Tibial nerve (tissue), 3 donors: Measurements from ENCODE around the genes TOMM34, PI3 and WFDC9.

DNA sequence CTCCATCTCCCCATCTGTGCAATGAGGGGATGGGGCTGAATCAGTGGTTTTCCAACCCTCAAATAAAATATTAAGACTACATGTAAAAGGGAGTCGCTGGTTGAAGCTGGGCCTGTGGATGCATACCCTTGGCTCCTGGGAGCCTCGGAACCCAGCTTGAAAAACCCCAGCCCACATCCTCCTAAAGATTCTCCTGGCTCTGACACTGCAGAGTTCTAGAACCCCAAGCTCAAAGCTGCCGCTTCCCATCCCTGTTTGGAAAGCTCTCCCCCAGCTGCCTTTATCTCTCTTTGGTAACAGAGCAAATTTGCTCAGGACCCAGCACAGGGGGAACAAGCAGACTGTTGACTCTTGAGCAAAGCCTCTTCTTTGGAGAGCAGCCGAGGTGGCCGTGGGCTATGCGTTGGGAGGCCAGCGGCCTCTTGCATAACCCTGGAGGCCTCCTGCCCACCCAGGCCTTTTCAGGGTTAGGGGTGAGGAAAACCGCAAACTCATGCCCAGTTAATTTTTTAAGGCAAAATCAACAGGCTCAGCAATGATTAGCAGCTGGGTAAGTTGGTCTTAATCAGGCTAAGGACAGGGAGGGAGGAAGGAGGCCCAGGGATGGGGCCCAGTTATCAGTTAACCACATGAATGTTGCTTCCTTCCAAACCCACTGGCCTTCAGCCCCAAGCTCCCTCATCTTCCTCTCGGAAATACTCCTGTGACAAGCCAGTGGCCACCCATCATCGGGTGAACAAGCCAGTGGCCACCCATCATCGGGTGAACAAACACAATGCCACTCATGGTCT is 39.0 kb downstream of the HNF4A start:
- PRO-cap: no peak
- RAMPAGE, long total RNA, 3 experiments: no peak in any of the 3 experiments

DNA sequence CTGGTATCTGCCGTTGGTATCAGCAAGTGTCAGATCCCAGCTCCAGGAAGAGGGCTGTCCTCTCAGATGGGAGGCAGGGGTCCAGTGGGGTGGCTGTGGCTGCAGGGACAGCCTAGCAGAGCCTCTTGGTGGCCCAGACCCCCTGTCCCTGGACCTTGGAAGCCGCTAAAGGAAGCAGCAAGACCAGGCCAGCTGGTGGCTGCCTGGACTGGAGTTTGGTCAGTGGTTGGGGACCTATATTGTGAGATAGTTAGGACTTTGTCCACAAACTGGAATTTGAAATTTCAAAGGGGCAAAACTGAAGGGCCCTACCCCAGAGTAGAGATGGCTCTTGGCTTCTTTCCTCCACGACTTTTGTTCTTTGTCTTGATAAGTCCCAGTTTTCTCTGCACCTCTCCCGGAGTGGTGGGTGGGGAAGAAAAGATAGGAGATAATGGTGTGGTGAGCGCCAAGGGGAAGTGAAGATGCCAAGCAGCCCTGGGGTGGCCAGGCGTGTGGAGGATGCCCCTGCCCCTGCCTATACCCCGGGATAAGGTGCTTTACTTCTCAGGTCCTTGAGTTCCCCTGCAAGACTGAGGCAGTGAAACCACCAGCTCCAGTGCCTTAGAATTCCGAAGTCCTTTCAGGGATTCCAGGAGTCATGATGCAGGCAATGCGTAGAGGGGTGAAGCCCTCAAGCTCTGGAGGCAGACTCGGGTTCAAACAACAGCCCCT is 40.1 kb downstream of the HNF4A start:
- PRO-cap: no peak
- RAMPAGE, long total RNA, 3 experiments: no peak in any of the 3 experiments

GRCh38 chr20:44400674-44401450 is 45.4 kb downstream of the HNF4A start:
- PRO-cap: no peak
- RAMPAGE, long total RNA, 3 experiments: no peak in any of the 3 experiments

- PRO-cap: no peak
- RAMPAGE, long total RNA, 3 experiments: no peak in any of the 3 experiments
These were observed 39.2 kb upstream of the TTPAL start for GRCh38 chr20:44436348-44437035.

DNA sequence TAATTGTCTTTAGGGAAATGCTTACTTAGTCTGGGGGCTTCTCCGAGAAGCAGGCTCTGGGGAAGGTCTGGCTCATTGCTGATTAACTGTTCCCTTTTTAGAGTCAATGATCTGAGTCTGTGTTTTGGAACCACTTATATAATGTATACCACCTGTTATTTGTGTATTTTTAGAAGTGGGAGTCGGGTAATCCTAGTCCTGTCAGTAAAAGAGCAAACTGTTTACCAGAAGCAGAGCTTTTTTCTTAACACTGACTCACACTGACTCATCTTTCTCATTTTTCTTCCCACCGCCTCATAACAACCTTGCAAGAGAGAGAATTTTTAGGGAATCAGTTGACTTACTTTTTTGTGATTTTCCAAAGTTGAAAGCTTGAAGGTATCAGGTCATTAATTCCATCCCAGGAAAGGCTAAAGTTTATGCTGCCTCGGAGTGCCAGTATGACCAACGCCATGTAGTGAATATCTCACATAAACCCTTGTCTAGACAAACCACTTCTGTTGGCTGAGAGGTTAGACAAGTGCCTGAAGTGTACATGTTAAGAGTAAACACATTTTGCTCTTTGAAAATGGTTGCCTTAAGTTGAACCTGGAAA is 29.4 kb upstream of the PKIG start:
- PRO-cap: no peak
- RAMPAGE, long total RNA, 3 experiments: no peak in any of the 3 experiments

- PRO-cap: no peak
- RAMPAGE, long total RNA, 3 experiments: no peak in any of the 3 experiments
These were observed 19.3 kb downstream of the PKIG start for GRCh38 chr20:44601604-44602121.

GRCh38 chr20:44618465-44618998 is 33.0 kb downstream of the ADA start:
- PRO-cap: no peak
- RAMPAGE, long total RNA, 3 experiments: no peak in any of the 3 experiments

DNA sequence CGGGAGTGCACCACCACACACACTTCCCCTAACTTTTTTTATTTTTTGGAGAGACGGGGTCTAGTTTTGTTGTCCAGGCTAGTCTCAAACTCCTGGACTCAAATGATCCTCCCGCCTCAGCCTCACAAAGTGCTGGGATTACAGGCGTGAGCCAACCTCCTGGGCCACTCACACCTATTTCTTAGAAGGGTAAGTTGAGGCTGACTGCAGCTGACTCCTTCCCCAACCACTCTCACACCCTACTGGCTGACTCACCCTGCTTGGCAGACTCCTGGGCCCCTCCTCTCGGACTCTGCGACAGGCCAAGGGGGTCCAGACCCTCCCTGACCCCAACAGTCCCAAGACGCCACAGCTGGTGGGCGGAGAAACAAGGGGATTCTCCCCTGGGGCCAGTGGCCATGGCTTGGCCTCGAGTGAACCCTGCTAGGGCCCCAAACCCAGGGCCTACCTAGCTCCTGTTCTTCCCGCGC is 896 bp downstream of the ADA start:
- PRO-cap: no peak
- RAMPAGE, long total RNA, 3 experiments: no peak in any of the 3 experiments

- PRO-cap: no peak
- RAMPAGE, long total RNA, 3 experiments: no peak in any of the 3 experiments
These were observed 23.6 kb upstream of the CCN5 start for GRCh38 chr20:44691672-44691931.

GRCh38 chr20:44809245-44809870 is 988 bp downstream of the RIMS4 start:
- PRO-cap: no peak
- RAMPAGE, long total RNA, 3 experiments: no peak in any of the 3 experiments

DNA sequence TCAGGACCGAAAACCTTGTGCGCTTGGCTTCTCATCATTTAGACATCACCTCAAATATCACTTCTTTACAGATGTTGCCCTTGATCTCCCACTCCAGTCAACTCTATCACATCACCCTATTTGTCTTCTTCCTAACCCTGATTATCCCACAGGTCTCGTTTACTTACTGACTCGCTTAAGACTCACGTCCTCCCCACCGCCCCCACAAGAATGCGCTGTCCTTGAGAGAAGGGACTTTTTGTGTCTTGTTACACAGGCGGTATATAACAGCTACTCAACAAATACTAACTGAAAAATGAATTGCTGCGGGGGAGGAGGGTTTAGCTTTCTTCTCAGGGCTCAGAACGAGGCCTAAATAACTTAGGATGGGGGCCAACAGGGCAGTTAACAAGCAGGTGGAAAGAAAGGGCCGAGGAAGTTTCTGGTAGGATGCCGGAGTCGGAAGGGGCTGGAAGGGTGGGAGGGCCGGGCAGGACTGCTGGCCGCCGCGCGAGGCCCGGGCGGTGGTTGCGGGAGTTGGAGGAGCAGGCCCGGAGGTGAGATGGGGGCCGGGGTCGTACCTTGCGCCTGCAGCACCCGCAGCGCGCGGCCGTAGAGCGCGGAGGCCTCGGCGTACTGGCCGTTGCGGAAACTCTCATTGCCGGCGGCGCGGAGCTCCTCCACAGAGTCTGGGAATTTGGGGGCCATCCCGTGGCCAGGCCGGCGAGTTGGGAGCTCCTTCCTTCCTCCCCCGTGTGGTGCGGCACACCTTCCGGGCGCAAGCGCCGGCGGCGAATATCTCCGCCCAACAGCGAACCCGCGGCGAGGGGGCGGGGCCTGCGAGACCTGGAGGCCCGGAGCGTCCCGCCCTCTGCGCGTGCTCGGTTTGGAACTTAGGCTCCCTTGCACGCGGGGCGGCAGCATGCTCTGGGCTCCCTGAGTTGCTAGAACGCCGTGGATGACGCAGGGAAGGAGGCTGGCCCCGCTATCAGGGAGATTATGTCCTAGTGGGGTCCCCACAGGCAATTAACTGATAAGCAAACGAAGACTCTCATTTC is at the start of gene TOMM34:
TSS of gene TOMM34 (minus strand) at position 751 of the 1,037 bp plus-strand sequence.
- PRO-cap: bidirectional peak, plus-strand start at position 857 of the sequence, minus-strand start at position 750 of the sequence
- RAMPAGE, long total RNA, 3 experiments: start-site peak on the minus strand in 3 of 3 experiments, centred at positions 734 to 745 of the sequence, 21 to 104 reads per replicate

DNA sequence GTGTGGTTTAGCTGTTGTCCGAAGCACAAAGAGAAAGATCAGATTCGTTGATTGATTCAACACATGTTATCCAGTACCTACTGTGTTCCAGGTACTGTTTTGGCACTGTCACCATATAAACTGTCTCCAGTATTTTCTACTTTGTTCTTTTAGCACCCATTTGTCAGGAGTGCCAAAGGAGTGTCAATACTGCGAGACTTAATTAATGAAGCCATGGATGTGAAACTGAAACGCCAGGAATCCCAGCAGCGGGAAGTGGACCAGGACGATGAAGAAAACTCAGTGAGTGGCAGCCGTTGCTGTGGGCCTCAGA is 33.9 kb downstream of the STK4 start:
- PRO-cap: no peak
- RAMPAGE, long total RNA, 3 experiments: start-site peak on the plus strand in 1 of 3 experiments, centred at position 213 of the sequence, 27 reads per replicate

GRCh38 chr20:45088912-45089196 is 12.1 kb downstream of the KCNS1 start:
- PRO-cap: no peak
- RAMPAGE, long total RNA, 3 experiments: no peak in any of the 3 experiments

DNA sequence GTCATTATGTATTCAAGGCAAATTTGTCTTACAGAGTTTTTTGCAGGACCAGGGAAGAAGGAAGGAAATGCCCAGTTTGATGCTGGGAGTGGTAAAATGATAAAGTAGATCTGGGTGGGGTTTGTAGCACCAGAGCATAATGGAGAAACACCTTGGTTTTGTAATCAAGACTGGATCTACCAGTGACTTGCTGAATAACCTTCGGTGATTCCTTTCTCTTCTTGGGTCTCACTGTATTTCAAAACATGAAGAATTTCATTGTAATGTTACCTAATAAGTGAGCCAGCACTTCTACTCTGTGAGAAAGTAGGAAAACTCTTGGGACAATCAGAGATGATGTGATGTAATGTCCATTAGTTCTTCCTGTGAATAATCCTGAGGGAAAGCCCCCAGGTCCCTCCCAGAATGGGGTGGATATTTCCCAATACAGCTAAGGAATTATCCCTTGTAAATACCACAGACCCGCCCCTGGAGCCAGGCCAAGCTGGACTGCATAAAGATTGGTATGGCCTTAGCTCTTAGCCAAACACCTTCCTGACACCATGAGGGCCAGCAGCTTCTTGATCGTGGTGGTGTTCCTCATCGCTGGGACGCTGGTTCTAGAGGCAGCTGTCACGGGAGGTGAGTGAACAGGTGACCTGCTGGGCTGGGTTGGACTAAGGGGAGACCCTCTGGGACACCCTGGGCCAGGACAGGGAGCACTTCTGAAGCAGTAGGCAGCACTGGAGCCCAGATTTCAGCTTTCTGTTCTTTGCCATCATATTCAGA is at the start of gene PI3:
TSS of gene PI3 (plus strand) at position 522 of the 768 bp plus-strand sequence.
- PRO-cap: no peak
- RAMPAGE, long total RNA, 3 experiments: no peak in any of the 3 experiments

DNA sequence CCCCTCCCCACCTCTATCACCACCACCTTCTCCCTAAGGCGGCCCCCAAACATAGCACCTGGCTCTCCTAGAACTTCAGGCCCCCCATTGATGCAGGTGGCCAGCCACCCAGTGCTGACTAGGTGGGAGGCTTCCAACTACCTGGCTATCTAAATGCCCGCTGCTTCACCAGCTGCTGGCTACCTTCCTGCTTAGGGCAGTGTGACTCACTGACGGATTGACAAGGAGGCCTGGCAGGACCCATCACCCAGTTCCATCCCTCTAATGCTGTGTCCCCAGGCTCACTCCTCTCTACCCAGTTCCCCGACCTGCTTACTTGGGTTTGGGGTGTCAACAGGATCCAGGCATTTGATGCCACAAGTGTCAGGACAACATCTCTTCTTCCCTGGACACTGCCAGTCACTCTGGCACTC is 1.1 kb downstream of the SLPI start:
- PRO-cap: no peak
- RAMPAGE, long total RNA, 3 experiments: no peak in any of the 3 experiments

DNA sequence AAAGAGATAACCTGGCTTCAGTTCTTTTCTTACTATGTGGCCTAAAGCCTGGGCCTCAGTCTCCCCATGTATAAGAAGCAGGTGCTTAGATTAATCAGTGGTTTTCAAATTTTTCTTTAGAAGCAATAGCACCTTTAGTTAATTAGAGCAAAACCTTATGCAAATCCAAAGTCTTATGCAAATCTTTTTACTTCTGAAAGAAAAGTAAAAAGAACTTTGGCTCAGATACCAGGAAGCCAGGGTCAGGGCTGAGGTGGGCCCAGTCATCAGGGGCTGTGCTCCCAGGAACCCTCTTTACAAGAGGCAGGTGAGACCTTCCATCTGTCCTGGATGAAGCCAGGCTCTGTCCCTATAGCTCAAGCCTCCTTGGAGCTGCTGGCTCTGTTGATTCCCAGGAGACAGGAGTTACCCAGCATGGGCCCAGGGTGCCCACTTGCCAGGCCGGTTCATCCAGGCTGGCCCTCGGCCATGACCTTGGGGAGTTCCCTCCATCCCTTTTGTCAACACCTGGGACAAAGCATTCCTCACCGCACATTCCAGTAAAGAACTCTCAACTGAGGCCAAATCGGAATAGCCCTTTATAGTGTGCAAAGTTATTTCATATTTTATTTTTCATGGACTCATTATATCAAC is 18.9 kb downstream of the SDC4 start:
- PRO-cap: no peak
- RAMPAGE, long total RNA, 3 experiments: no peak in any of the 3 experiments

DNA sequence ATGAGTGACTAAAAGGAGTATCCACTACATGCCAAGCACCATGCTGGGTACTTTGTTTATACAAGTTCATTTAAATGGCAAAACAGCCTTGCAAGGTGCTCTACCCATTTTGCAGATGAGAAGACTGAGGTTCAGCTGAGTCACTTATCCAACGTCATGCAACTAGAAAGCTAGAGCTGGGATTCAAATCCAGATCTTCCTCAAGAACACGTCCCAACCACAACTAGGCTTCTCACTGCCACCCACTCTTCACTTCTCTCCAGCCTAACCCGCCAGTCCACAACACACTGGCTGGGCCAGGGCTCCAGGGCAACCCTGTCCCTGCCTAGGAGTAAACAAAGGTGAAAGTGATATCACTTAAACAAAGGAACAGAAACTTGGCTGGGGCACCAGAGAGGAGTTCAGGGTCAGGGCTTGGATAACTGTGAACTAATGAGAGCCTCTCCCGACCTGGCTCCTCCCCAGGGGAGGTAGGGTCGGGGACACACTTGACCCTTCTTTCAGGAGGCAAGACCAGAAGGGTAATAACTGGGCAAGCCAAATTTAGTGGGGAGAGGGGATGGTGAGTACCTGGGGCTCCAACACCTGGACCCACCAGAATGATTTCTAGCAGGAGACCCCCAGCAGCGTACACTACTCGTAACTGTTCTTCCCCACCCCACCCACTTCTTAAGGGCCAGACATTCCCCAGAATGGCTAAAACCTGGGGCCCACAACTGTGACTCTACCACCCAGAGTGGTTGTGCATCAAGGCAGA is 7.8 kb downstream of the SDC4 start:
- PRO-cap: no peak
- RAMPAGE, long total RNA, 3 experiments: no peak in any of the 3 experiments

- PRO-cap: bidirectional peak, plus-strand start at chr20:45407484, minus-strand start at chr20:45407425
- RAMPAGE, long total RNA, 3 experiments: no peak in any of the 3 experiments
These were observed 963 bp upstream of the DBNDD2 start for GRCh38 chr20:45407043-45407608.

GRCh38 chr20:45518163-45518734 is 2.8 kb upstream of the SPINT3 start:
- PRO-cap: no peak
- RAMPAGE, long total RNA, 3 experiments: no peak in any of the 3 experiments

GRCh38 chr20:45631084-45631649 is at the start of gene WFDC9:
TSS of gene WFDC9 (minus strand) at chr20:45631284.
- PRO-cap: no peak
- RAMPAGE, long total RNA, 3 experiments: no peak in any of the 3 experiments